ENCODE measurements around the gene POM121.

DNA sequence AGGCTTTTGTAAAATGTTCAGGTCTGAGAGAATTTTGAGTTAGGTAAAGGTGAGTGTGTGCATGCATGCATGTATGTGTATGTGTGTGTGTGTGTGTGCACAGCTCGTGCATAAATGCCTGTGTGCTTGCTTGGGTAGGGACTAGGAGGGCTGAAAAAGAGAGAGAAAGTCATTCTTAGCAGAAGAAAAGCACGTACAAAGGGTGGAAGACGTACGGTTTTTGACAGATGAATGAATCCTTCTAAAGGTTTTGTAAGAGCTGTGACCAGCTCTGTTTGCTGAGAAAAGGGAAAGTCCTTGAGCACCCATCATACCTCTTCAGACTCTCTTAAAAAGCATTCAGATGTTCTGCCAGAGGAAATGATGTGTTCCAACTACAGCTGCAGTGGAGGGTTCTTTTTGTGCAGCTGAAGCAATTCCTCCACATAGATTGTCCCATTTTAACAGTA is 364.4 kb downstream of the AUTS2 start:
- PRO-cap, 7 experiments, result no peak in any of the 7 experiments
- RAMPAGE, long total RNA, 2 experiments, result no peak in any of the 2 experiments

DNA sequence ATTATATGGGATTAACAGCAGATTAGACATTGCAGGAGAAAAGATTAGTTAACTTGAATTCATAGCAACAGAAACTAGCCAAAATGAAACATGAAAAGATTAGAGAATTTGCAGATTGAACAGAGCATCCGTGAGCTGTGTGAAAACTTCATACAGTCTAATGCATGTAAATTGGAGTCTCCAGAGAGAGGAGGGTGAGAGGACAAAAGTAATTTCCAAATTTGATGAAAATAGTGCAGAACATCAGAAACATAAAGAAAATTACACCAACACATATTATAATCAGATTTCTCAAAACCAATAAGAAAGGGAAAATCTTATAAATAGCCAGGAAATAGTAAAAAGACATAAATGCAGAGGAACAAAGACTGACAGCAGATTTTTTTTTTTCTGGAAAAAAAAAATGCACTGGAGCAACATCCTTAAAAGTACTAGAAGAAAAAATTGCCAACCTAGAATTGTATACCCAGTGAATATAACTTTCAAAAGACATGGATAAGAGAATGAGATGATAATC is 553.8 kb downstream of the AUTS2 start:
- PRO-cap, 7 experiments, result no peak in any of the 7 experiments
- RAMPAGE, long total RNA, 2 experiments, result no peak in any of the 2 experiments

DNA sequence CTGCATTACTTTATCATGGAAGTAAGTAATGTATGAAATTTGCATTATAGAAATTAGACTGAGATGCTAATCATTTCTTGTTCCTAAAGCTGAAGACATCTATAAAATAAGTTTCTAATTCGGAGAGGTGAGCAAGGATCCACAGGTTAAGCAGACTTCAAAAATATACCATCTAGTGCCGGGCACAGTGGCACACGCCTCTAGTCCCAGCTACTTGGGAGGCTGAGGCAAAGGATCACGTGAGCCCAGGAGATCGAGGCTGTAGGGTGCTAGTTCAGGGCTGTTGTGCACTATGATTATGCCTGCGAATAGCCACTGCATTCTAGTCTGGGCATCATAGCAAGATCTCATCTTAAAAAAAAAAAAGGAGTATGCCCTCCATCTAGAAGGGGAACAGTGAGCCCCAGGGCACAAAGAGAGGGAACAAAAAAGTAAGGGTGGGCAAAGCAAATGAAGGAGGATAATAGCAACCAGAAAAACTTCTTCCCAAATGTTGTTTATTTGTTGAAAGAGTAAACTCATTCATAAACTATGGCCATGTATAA is 603.4 kb upstream of the GALNT17 start:
- PRO-cap, 7 experiments, result no peak in any of the 7 experiments
- RAMPAGE, long total RNA, 2 experiments, result no peak in any of the 2 experiments

- PRO-cap, 7 experiments, result no peak in any of the 7 experiments
- RAMPAGE, long total RNA, 2 experiments, result no peak in any of the 2 experiments
These were observed 563.3 kb upstream of the GALNT17 start for GRCh38 chr7:70568470-70569133.

GRCh38 chr7:70598931-70599888 is 532.7 kb upstream of the GALNT17 start:
- PRO-cap, 7 experiments, result no peak in any of the 7 experiments
- RAMPAGE, long total RNA, 2 experiments, result no peak in any of the 2 experiments

DNA sequence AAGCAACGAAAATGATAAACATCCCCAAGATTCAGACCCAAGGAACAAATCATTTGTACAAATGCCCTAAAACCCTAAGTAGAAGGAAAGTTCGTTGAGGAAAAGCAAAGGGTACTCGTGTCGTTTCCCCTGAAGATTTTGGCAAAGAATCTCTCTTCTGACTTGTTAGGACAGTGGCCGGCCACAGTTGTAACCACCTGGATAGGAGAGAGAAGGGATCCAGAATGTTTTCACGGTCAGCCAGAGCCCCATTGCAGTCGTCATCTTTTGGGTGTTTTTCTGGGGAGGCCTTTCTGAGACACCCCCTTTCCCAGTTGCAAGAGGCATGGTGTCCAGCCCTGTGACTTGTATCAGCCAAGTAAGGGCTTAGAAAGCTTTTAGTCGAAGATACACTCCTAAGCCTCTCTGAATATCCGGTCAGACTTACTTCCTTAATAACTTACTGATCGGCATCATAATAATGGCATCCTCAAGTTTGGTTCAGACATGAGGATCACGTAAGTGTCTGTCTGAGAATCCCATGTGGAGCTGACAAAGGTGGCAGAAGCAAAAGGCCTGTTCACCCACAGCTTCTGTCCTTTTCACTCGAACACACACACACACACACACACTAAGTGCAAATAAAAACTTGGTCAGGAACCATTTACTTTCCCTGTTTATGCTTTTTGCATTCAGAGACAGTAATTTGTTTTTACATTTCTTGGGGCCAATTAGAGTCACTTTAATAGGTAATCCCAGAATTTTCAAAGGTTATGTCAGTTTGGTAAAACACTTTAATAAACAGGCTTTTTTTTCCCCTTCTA is 435.7 kb upstream of the GALNT17 start:
- PRO-cap, 7 experiments, result peak in 1 of 7 experiments; most common minus-strand start position 253 of the sequence (in 1)
- RAMPAGE, long total RNA, 2 experiments, result no peak in any of the 2 experiments

GRCh38 chr7:70779361-70780268 is 352.3 kb upstream of the GALNT17 start:
- PRO-cap, 7 experiments, result no peak in any of the 7 experiments
- RAMPAGE, long total RNA, 2 experiments, result no peak in any of the 2 experiments

DNA sequence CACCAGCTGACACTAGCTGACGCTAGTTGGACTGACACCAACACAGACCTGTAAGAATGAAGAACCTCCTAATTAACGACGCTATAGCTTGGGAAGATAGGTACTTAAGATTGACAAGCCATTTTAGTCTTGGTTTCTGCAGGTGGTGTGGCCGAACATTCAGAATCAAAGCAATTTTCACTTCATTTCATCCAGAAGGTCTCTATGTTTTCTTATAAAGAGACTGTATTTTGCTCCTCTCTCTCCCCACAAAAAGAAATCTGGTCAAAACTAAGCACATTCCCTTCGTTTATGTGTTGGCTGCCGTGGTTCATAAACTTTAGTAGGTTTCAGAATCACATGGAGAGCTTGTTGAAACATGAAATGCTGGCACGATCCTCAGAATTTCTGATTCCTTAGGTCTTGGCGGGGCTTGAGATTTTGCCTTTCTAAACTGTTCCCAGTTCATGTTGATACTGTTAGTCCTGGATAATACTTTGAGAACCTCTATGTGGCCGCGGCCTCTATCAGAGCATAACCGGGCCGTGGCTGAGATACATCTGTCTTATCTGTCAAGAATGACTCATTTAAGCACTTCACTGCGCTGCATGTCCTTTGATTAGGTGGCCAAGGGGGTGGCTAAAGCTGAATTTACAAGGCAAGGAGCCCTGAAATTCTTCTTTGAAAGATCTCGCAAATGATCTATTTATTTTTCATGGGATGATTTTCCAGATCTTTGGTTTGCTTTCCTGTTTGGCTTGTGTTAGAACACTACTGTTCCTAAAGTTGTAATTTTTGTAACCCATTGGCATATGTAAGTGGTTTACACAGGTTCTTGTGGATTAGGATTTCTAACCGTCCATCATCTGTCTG is 66.8 kb downstream of the GALNT17 start:
- PRO-cap, 7 experiments, result peak in 3 of 7 experiments; most common plus-strand start position 458 of the sequence (in 2); most common minus-strand start position 262 of the sequence (in 2)
- RAMPAGE, long total RNA, 2 experiments, result no peak in any of the 2 experiments

- PRO-cap, 7 experiments, result peak in 3 of 7 experiments; most common plus-strand start chr7:71221994 (in 2)
- RAMPAGE, long total RNA, 2 experiments, result no peak in any of the 2 experiments
These were observed 89.9 kb downstream of the GALNT17 start for GRCh38 chr7:71221857-71222228.

DNA sequence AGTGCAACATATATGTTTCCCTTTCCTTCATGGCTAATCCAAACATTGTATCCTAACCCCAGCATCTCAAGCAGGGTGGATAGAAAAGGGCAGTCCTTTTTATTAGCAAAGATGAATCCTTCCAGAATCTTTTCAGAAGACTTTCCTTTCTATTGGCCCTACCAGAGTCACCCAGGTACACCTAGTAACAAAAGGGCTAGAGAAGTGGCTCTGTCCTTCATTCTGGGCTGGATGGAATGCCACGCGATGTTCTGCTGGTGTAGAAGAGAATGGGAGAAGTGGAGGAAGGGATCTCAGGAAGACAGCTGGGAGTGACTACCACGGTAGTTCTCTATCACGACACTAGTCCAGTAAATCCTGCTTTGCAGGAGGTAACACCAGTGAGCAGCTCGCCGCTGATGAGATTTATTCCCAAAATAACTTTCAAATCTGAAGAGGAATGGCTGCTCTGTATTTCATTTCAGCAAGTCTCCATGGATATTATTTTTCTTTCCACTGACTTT is 178.7 kb downstream of the GALNT17 start:
- PRO-cap, 7 experiments, result no peak in any of the 7 experiments
- RAMPAGE, long total RNA, 2 experiments, result no peak in any of the 2 experiments

- PRO-cap, 7 experiments, result peak in 7 of 7 experiments; most common plus-strand start chr7:72925121 (in 7); most common minus-strand start chr7:72925013 (in 7)
- RAMPAGE, long total RNA, 2 experiments, result no peak in any of the 2 experiments
These were observed at the start of gene POM121 for GRCh38 chr7:72924336-72925288. POM121 (plus strand) TSS chr7:72925095.

- PRO-cap, 7 experiments, result no peak in any of the 7 experiments
- RAMPAGE, long total RNA, 2 experiments, result no peak in any of the 2 experiments
These were observed 17.0 kb downstream of the POM121 start for GRCh38 chr7:72941817-72942300.

DNA sequence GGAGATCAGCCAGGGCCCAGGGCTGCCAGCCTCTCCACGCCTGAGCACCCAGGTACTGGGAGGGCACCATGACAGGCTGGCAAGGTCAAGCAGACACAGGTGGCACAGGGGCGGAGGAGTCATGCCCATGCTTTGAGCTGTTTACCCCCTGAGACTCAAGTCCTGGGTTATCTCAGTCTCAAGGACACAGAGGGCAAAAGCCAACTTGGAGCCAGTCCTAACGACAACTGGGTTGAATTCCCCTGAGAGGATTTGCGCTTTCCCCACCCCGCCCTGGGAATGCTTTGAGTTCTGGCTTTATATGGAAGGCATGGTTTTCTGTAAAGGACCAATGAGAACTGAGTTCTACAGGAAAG is 8.2 kb downstream of the TRIM50 start:
- PRO-cap, 7 experiments, result no peak in any of the 7 experiments
- RAMPAGE, long total RNA, 2 experiments, result no peak in any of the 2 experiments

DNA sequence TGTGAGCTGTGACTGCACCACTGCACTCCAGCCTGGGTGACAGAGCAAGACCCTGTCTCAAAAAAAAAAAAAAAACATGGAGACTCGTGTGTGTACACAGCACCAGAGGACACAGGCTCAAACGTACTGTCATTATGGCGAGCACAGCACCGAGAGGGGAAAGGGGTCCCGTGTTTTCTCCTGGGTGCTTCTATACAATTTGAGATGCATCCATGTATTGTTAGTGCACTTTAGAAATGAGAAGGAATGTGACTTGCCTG is 35.0 kb downstream of the FKBP6 start:
- PRO-cap, 7 experiments, result no peak in any of the 7 experiments
- RAMPAGE, long total RNA, 2 experiments, result no peak in any of the 2 experiments

GRCh38 chr7:73423959-73424730 is 9.4 kb upstream of the FZD9 start:
- PRO-cap, 7 experiments, result peak in 1 of 7 experiments; most common plus-strand start chr7:73424345 (in 1); most common minus-strand start chr7:73424180 (in 1)
- RAMPAGE, long total RNA, 2 experiments, result no peak in any of the 2 experiments

GRCh38 chr7:73470108-73470617 is 36.6 kb downstream of the FZD9 start:
- PRO-cap, 7 experiments, result no peak in any of the 7 experiments
- RAMPAGE, long total RNA, 2 experiments, result start-site peak on the minus strand in 1 of 2 experiments, at chr7:73470530-73470600 at its widest, 24 reads per replicate

DNA sequence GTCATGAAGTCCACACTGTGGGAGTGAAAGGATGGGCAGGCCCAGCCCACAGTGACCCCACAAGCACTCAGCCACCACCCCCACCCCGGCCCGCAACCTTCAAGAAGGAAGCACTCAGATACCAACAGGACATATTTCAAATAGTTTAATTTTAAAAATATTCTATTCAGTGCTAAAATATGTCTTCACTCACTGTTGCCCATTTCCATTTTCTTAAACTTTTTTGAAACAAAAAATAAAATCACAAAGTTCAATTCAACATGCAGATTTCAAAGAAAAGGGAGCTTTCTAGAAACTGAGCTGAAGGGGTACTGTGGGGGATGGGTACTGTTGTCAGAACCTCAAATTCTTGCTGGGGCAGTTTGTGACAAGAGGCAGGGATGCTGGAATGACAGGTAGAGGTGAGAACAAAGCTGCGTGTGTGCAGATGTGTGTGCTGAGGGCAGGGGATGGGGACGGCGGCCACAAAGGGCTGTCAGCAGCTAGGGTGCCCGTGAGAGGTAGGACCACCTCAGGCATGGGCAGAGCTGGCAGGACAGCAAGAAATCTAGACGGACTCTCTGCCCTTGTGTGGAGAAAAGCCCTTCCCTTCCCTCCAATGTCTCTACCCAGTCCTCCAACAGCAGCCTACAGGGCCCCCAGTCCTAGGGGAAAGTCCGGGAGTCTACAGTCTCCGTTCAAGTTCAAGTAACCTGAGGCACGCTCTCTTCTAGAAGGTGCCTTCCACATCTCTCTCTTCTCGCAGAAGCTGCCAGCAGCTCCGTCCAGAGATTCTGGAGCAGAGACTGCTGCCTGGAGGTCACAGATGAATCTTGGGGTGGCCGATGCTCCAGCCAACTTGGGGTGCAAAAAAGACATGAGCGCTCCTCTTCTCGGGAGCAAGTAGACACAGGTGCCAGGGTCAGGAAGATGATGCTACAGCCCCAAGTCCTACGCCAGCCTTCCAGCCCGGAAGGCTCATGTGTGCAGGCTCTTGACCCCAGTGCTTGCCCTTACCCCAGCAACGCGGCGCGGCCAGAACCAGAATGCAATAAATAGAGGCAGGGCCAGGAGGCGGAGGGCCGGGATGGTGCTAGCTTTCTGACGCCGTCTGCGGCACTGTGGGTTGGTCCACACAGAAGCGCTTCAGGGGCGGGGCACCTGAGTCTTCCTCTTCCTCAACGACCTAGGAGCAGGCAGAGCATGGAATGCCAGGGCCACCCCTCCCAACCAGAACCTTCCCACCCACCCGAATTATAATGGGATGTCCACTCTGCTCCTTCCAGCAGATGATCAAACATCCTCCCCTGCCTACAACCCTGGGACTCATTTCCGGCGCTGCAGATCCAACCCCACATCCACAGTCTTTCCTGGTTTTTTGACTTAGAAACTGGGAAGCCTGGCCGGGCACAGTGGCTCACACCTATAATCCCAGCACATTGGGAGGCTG is 14.6 kb upstream of the BAZ1B start:
- PRO-cap, 7 experiments, result no peak in any of the 7 experiments
- RAMPAGE, long total RNA, 2 experiments, result no peak in any of the 2 experiments

- PRO-cap, 7 experiments, result peak in 7 of 7 experiments; most common minus-strand start chr7:73557236 (in 7)
- RAMPAGE, long total RNA, 2 experiments, result no peak in any of the 2 experiments
These were observed 596 bp downstream of the BCL7B start for GRCh38 chr7:73556899-73557289.

DNA sequence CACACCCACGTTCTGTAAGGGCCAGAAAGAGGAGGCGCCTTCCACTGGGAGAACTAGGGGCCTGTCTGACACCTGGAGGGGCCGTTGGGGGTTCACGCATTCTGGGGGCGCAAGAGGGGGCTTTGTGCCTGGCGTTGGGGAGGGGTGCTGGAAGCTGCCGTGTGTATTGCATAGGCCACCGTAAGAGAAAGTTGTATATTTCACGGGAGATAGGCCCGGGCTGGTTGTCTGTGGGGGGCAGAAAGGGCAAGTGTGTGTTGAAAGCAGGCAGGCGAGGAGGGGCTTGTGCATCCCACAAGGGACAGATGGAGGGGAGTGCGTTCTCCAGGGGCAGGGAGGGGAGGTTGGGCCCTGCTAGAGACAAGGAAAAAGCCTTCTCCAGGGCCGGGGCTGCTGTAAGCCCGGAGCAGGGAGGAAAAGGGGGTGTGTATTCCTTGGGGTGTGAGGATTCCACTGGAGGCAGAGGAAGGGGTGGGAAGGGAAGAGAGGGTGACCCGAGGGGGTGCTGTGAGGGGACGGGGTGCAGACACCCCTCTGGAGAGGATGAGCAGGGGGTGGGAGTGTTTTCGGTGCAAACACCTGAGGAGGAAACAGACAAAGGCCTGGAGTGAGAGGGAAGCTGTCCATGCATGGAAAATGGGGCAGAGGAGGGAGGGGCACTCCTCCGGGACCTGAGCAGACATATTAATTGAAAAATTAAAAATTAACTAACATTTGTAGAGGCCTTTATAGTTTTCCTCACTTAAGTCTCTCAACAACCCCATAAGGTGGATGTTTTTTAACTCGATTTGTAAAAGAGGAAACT is 977 bp downstream of the VPS37D start:
- PRO-cap, 7 experiments, result no peak in any of the 7 experiments
- RAMPAGE, long total RNA, 2 experiments, result no peak in any of the 2 experiments

GRCh38 chr7:73680086-73681052 is 2.9 kb downstream of the DNAJC30 start:
- PRO-cap, 7 experiments, result no peak in any of the 7 experiments
- RAMPAGE, long total RNA, 2 experiments, result no peak in any of the 2 experiments